Measurements from ENCODE around the genes RPRML and ITGB3.

- PRO-cap, 5 experiments, result no peak in any of the 5 experiments
- RAMPAGE, long total RNA, 2 experiments, result no peak in any of the 2 experiments
- RRBS, result no CpG with 5 or more reads among the region's 2 CpGs
Observed at GRCh38 chr17:45299309-45299786, 17.5 kb downstream of the MAP3K14 start.

DNA sequence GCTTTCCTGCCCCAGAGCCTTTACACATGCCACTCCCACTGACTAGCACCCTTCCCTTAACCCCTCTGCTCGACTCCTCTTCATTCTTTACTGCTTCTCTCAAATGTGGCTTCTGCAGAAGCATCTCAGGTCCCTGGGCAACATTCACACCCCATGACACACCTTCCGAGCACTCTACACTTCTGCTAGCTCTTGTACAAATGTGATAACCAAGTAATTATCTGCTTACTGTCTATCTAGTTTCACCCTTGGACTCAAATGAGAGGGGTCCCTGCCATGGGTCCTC is 39.5 kb downstream of the ARHGAP27 start:
- PRO-cap, 5 experiments, result no peak in any of the 5 experiments
- RAMPAGE, long total RNA, 2 experiments, result no peak in any of the 2 experiments
- RRBS, result no CpG with 5 or more reads among the region's 2 CpGs

DNA sequence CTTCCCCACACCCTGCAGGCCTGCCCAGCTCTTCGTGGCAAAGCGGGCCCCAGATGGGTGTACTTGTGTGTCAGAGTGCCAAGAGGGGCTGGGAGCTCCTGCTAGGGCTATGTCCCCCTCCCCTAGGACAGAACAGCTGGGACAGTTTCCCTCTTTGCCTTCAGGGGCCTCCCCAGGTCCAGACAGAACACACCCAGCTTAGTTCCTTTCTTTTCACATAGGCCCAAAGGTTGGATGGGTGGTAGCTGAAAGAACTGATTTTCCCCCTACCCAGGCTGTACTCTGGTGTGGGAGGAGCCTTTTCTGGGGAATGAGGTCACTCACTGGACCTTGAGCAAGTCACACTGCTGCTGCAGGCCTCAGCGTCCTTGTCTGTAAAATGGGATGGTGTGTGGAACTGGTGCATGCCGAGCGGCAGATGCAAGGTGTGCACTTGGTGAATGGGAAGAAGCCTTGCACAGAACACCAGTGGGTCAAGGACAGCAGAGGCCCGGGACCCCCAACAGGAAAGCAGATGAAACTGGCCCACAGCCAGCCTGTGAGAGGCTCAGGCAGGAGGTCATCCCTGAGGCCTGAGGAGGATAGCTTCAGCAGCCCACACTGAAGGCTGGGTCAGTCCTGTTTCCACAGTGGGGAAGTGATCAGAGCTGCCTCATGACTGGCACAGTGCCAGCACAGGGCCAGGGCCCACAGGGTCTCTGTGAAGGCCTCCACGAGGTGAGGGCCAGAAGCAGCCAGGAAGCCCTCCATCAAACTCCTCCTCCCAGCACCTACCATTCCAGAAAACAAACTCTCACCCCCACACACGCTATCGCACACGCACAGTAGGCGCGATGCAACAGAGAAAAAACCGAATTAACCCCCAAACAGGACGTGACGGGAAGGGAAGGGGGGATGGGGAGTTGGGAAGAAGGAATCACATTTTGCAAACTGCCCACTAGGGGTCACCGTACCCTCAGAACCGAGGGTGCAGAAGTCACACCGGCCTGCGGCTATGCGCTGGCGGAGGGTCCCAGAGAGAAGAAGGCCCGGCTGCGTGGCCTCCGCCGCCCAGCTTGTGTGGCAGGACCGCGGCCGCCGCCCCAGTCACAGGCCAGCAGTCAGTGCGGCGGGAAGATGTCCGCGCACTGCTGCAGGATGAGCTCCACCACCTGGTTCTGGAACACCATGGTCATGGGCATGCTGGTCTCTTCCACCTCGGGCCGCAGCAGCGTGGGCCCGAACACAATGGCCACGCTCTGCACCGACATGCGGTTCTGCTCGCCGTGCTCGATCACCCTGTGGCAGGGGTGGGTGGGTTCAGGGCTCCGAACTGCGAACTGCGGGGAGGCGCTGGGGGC is 37.8 kb downstream of the ARHGAP27 start:
- PRO-cap, 5 experiments, result no peak in any of the 5 experiments
- RAMPAGE, long total RNA, 2 experiments, result no peak in any of the 2 experiments
- RRBS, result 34% methylated on average over 5 of the region's 47 CpGs

DNA sequence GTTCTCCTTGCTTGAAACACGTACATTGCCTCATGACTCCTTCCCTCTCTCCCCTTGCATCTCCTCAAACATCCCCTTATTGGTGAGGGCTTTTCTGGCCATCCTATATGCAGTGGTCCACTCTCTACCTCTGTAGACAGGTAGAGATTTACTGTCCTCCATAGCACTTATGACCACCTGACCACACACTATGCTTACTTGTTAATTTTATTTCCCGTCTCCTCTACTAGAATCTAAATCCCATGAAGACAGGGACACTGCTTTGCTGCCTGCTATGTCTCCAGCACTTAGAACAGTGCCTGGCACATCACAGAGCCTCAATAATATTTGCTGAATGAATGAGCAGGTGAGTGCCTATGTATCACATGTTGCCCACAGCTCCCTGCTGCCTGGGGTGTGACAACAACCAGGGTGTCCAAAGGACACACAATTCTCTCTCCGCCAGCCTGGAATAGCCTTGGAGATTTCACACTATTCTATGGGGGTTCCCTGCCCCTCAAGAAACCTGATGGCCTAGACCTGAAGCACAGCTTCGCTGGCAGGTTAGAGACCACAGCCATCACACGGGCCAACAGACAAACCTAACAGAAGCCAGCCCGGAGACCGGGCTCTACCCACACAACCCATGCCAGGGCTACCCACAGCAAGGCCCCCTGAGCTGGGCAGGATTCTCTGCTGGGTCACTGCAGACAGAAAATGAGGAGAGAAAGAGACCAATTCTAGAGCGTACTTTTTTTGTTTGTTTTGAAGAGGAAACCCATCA is 23.6 kb upstream of the ARHGAP27 start:
- PRO-cap, 5 experiments, result no peak in any of the 5 experiments
- RAMPAGE, long total RNA, 2 experiments, result no peak in any of the 2 experiments
- RRBS, result no CpG with 5 or more reads among the region's 8 CpGs

- PRO-cap, 5 experiments, result no peak in any of the 5 experiments
- RAMPAGE, long total RNA, 2 experiments, result no peak in any of the 2 experiments
- RRBS, result no CpG with 5 or more reads among the region's 7 CpGs
Observed at GRCh38 chr17:45461693-45462376, 28.7 kb downstream of the PLEKHM1 start.

- PRO-cap, 5 experiments, result peak in 2 of 5 experiments; most common minus-strand start chr17:45897727 (in 1)
- RAMPAGE, long total RNA, 2 experiments, result no peak in any of the 2 experiments
- RRBS, result 4% methylated on average over 12 of the region's 72 CpGs
Observed at GRCh38 chr17:45896905-45898123, 3.0 kb downstream of the MAPT start.

GRCh38 chr17:46030971-46031933 is 32.2 kb downstream of the STH start:
- PRO-cap, 5 experiments, result no peak in any of the 5 experiments
- RAMPAGE, long total RNA, 2 experiments, result no peak in any of the 2 experiments
- RRBS, result no CpG with 5 or more reads among the region's 22 CpGs

GRCh38 chr17:46036756-46037530 is 37.9 kb downstream of the STH start:
- PRO-cap, 5 experiments, result no peak in any of the 5 experiments
- RAMPAGE, long total RNA, 2 experiments, result no peak in any of the 2 experiments
- RRBS, result no CpG with 5 or more reads among the region's 10 CpGs

DNA sequence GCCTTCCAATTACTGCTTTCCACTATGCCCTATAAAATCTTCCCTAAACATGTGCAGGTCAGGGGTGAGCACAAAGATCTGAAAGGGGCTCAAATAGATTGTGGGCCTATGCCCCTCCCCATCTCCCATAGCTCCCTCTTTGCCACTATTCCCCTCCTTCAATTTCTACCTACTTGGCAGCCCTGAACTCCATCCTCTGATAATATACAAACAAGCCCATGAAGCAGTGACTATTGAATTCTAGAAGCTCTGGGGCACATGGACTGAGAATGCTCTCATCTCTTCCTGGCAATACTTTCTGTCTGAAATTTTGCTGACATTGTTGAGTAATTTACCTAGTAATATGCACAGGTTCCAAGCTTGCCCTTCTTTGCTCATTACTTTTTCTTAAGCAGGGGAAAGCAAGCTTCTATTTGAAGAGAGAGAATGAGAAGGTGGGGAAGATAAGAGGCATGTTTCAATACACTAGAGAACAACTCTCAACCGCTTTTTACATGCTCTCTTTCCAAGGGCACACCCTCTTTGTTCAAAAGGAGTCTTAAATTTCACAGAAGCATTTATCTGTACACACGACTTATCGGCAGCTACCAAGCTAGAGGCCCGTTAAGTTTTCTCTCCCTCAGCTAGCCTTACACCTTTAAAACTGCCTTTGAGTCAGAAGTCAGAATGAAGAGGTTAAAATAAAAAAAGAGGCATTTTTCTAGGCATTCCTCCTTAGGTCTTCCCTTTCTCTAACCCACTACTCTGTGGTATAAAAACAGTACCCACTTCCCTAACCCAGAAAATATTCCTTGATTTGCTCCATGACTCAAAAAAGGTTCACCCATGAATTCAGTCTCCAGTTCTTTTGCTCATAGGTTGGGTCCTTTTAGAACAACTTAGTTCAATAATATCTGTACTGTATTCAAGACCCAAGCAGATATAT is 79.6 kb downstream of the STH start:
- PRO-cap, 5 experiments, result no peak in any of the 5 experiments
- RAMPAGE, long total RNA, 2 experiments, result no peak in any of the 2 experiments
- RRBS, result no CpG with 5 or more reads among the region's 4 CpGs

DNA sequence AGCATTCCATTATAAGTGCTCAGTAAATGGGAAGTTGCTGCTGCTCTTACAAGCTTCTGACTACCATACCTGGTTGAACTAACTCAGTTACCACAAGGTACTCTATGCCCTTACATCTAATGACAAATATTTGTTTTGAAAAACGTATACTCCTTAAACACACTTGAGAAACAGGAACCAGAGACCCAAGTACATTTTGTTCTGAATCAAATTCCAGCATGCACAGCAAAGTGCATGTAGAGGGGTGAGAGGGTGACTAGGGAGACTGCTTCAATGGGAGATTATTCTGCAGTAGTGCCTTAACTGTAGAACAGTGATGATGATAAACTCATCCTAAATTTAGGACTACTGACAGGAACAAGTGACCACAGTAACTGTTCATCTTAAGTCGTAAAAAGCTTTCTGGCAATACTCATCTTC is 83.5 kb downstream of the KANSL1 start:
- PRO-cap, 5 experiments, result no peak in any of the 5 experiments
- RAMPAGE, long total RNA, 2 experiments, result no peak in any of the 2 experiments
- RRBS, result no CpG with 5 or more reads among the region's 2 CpGs

DNA sequence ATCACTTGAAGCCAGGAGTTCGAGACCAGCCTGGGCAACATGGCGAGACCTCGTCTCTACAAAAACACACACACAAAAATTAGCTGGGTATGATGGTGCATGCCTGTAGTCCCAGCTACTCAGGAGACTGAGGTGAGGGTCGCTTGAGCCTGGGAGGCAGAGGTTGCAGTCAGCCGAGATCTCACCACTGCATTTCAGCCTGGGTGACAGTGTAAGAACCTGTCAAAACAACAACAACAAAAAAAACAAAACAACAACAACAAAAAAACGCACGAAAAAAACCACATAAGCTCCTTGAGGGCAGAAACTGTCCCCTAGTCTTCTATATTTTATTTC is 34.5 kb upstream of the KANSL1 start:
- PRO-cap, 5 experiments, result no peak in any of the 5 experiments
- RAMPAGE, long total RNA, 2 experiments, result no peak in any of the 2 experiments
- RRBS, result no CpG with 5 or more reads among the region's 7 CpGs

DNA sequence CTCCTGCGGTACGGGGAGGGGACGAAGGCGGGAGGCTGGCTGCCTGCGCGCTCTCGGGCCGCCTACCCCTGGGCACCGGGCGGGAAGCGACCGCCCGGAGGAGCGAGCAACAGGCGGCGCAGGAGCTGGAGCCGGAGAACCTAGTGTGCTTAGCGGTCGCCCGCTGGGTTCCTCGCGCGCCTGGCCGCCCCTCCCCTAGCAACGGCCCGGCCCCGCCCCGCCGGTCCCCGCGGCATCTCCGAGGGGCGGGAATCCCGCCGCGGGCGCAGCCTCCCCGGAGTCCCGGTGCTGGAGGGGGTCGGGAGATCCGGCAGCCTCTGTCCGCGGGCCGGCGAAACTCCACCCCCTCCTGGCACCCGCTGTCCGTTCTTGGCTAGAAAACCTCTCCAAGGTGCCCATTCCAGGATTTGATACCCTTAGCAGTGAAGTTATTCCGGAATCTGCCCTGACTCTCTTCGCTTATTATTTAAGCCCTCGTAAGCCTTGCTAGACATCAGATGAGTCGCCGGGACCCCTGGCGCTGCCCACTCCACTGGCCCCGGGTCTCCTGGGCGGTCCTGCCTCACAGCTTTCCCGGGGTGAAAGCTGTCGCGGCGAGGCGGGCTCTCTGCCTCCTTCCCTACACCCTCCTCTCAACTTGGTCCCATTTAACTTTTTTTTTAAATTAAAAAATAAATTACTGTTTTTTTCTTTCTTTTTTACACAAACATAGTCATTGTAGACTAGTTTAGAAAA is at the start of gene RPRML:
TSS of gene RPRML (minus strand) at position 147 of the 735 bp plus-strand sequence.
- PRO-cap, 5 experiments, result peak in 2 of 5 experiments; most common minus-strand start position 142 of the sequence (in 2)
- RAMPAGE, long total RNA, 2 experiments, result no peak in any of the 2 experiments
- RRBS, result under 1% methylated on average over 37 of the region's 60 CpGs

DNA sequence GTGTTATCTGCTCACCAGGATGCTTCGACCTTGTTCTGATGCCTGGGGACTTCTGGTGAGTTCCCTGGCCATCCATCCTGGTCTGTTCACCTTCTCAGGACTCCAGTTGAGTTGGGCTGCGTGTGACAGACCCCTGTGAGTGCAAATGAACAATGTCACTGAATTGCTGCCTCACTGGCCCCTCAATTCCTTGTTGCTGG is 19.5 kb upstream of the RPRML start:
- PRO-cap, 5 experiments, result no peak in any of the 5 experiments
- RAMPAGE, long total RNA, 2 experiments, result no peak in any of the 2 experiments
- RRBS, result no CpG with 5 or more reads among the region's 2 CpGs

- PRO-cap, 5 experiments, result no peak in any of the 5 experiments
- RAMPAGE, long total RNA, 2 experiments, result no peak in any of the 2 experiments
- RRBS, result no CpG with 5 or more reads among the region's 5 CpGs
Observed at GRCh38 chr17:47204002-47204546, 5.1 kb upstream of the MYL4 start.

DNA sequence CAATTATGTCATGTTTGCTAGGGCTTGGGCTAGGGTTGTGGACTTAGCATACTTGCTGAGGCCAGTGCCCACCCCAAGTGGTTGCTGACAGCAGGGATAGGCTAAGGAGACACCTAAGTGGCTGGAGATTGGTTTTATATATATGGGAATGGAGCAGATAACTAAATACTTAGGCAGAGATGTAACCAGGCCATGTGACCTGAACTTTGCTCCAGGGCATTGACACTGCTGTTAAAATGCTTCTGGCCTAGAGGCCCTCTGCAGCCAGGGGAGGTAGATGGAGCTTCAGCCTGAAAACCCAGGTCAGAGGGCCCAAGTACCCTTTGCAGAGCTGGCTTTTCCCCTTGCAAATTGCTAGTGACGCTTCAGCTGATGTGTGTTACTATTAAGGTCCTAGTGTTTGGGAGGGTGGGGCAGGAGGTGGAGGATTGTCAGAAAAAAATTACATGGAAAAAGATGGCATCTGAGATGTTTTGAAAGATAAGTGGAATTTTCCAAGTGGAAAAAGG is 1.4 kb upstream of the ITGB3 start:
- PRO-cap, 5 experiments, result peak in 2 of 5 experiments; most common plus-strand start position 261 of the sequence (in 2)
- RAMPAGE, long total RNA, 2 experiments, result no peak in any of the 2 experiments
- RRBS, result no CpG with 5 or more reads among the region's 1 CpG

- PRO-cap, 5 experiments, result peak in 5 of 5 experiments; most common plus-strand start chr17:47253827 (in 5); most common minus-strand start chr17:47253892 (in 3)
- RAMPAGE, long total RNA, 2 experiments, result start-site peak on the plus strand in 1 of 2 experiments, at chr17:47253824-47253937 at its widest, 13 reads per replicate
- RRBS, result 3% methylated on average over 58 of the region's 118 CpGs
Observed at GRCh38 chr17:47253369-47254447, at the start of gene ITGB3. TSS of gene ITGB3 (plus strand) at chr17:47253827.

DNA sequence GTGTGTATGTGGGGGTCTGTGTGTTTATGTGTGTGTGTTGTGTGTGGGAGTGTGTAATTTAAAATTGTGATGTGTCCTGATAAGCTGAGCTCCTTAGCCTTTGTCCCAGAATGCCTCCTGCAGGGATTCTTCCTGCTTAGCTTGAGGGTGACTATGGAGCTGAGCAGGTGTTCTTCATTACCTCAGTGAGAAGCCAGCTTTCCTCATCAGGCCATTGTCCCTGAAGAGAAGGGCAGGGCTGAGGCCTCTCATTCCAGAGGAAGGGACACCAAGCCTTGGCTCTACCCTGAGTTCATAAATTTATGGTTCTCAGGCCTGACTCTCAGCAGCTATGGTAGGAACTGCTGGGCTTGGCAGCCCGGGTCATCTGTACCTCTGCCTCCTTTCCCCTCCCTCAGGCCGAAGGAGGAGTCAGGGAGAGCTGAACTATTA is 13.4 kb upstream of the EFCAB13 start:
- PRO-cap, 5 experiments, result no peak in any of the 5 experiments
- RAMPAGE, long total RNA, 2 experiments, result no peak in any of the 2 experiments
- RRBS, result no CpG with 5 or more reads among the region's 2 CpGs

DNA sequence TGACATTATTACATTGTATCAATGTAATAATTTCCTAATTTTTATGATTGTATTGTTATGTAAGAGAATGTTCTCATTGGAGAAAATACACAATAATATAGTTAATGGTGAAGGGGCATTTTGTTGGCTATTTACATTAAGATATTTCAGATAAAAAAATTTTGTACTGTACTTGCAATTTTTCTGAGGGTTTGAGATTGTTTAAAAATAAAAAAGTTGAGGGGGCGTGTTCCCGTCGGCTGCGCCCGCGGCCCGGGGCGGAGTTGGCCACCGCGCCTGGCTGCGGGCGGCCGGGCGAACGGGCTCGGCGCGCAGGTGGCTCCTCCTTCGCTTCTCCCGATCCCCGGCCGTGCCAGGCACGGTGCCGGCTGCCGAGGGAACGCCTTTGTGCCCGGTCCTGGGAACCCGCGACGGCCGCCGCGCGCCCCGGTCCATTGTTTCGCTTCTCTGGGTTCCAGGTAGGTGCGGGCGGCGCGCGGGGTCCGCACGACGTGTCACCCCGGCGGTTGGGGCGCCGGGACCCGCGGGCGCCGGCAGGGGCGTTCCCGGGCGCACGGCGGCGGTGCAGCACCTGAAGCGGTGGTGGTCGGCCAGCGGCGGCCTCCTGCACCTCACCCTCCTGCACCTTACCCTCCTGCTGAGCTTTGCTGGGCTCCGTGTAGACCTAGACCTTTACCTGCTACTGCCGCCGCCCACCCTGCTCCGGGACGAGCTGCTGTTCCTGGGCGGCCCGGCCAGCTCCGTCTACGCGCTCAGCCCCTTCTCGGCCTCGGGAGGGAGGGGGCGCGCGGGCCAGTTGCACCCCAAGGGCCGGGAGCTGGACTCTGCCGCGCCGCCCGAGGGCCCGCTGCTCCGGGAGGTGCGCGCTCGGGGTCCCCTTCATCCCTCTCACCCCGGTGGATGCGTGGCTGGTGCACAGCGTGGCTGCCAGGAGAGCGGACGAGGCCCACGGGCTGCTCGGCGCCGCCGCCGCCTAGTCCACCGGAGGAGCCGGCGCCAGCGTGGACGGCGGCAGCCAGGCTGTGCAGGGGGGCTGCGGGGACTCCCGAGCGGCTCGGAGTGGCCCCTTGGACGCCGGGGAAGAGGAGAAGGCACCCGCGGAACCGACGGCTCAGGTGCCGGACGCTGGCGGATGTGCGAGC is 99.8 kb downstream of the EFCAB13 start:
- PRO-cap, 5 experiments, result no peak in any of the 5 experiments
- RAMPAGE, long total RNA, 2 experiments, result no peak in any of the 2 experiments
- RRBS, result 6% methylated on average over 26 of the region's 118 CpGs

DNA sequence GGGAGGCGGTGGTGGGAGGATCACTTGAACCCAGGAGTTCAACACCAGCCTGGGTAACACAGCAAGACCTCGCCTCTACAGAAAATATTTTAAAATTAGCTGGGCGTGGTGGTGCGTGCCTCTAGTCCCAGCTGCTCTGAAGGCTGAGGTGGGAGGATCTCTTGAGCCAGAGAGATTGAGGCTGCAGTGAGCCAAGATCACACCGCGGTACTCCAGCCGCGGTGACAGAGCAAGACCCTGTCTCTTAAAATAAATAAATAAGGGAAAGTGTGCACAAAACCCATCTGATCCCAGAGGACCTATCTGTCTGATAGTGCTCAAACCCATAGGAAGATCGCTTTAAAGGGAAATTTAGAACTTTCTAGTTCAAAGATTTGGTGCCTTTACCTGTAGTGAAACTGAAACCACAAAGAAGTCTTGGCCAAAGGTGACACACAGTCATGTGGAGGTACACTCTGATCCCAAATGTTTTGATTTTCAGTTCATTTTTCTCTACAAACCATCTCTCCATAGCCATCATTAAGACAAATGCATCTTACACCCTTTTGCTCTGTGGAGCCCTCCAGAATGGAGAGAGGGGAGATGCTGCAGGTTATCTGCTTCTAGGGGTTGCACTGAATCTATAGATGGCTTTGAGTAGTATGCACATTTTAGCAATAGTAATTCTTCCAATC is 782 bp upstream of the SCRN2 start:
- PRO-cap, 5 experiments, result no peak in any of the 5 experiments
- RAMPAGE, long total RNA, 2 experiments, result no peak in any of the 2 experiments
- RRBS, result no CpG with 5 or more reads among the region's 9 CpGs

DNA sequence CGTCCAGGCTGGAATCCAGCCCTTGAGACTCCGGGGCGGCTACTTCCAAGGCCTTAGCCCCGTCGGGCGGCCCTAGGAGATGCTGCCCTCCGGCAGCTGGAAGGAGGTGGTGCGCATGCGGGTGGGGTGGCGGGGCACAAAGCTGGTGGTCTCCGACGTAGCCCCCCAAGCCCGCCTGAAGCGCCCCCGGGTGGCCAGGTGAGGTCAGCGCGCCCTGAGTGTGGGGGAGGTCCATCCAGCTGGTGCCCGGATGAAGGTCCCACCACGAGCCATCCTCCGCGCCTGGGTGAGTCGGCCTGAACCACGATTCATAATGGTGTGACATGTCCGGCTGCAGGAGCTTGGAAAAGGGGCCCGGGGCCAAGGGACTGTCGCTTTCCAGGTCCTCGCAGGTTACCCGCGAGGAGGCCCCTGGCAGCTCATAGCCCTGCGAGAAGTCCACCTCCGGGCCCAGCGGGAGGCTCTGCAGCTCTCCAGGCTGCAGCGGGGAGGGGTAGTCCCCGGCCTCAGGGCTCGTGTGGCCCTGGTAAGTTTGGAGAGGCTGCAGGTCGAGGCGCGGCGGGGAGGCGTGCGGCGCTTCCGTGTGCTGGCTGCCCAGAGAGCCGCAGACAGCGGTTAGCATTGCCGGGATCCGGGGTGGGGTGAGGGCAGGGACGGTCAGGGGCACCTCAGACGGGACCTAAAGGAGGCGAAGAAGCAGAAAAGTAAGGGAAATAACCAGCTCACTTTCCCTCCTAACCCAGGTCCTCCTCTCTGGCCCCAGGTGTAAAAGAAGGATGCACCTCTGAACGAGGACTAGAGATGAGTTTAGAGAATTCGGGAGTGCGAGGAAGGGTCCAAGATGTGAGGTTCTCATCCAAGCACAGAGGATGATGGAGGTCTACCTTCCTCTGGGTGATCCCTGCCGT is 2.9 kb downstream of the SP6 start:
- PRO-cap, 5 experiments, result peak in 1 of 5 experiments; most common plus-strand start position 683 of the sequence (in 1)
- RAMPAGE, long total RNA, 2 experiments, result no peak in any of the 2 experiments
- RRBS, result 36% methylated on average over 30 of the region's 54 CpGs

Measured in liver (tissue), 9 donors.